Metastatic Lung Carcinoma in the Adrenal Gland (tissue), 1 donor: ENCODE measurements around a stretch of chr13.

GRCh38 chr13:112095460-112095864 is 28.5 kb downstream of the SOX1 start:
- PRO-cap, result no peak

- PRO-cap, result no peak
Observed at GRCh38 chr13:112103728-112104301, 36.9 kb downstream of the SOX1 start.

GRCh38 chr13:112161438-112161911 is 94.5 kb downstream of the SOX1 start:
- PRO-cap, result no peak

DNA sequence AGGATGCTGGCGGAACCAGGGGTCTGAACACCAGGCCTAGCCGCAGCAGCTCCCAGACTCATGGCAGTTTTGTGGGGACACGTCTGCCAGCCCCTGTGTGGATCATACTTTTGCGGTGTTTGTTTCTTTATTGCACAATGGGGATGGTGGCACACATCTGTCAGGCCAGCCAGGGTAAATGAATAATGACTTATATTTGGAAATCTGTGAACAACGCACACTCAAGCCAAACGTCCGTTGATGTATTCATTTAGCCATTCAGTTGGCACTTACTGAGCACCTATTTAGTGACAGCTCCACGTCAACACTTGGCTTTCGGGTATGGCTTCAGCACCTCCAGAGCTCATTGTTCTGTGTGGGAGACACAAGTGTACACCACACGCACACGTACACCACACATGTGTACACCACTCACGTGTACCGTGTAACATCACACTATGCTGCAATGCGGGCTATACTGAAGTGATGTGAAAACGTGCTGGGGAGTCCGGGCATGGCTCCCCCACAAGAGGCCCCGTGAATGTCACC is 126.8 kb upstream of the SPACA7 start:
- PRO-cap, result no peak

- PRO-cap, result no peak
Observed at GRCh38 chr13:112516087-112516844, 71.7 kb downstream of the TUBGCP3 start.

GRCh38 chr13:112562682-112563297 is 25.2 kb downstream of the TUBGCP3 start:
- PRO-cap, result no peak

- PRO-cap, result no peak
Observed at GRCh38 chr13:112770712-112771266, 81.0 kb downstream of the ATP11A start.

- PRO-cap, result no peak
Observed at GRCh38 chr13:112825409-112825837, 135.6 kb downstream of the ATP11A start.

DNA sequence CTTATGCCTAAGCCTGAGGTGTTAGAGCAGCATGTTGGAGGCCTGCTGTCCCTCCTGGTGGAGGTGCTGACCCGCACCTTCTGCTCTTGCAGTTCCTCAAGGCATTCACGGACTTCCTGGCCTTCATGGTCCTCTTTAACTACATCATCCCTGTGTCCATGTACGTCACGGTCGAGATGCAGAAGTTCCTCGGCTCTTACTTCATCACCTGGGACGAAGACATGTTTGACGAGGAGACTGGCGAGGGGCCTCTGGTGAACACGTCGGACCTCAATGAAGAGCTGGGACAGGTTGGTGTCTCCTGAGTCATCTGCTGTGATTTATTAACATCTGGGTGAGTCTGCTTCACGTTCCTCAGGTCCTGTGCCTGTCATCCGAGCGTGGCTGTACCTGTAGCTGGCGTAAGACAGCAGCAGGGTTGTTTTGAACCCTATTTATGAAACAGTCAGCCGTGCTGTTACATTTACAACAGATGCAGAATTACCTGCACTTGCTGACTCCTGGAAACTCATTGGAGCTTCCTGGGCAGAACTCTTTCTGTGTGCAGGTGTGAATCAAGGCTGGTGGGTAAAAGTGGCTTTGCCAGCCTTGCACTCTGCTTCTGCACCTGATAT is 136.9 kb downstream of the ATP11A start:
- PRO-cap, result no peak

GRCh38 chr13:112842679-112843415 is 126.2 kb upstream of the MCF2L start:
- PRO-cap, result no peak

DNA sequence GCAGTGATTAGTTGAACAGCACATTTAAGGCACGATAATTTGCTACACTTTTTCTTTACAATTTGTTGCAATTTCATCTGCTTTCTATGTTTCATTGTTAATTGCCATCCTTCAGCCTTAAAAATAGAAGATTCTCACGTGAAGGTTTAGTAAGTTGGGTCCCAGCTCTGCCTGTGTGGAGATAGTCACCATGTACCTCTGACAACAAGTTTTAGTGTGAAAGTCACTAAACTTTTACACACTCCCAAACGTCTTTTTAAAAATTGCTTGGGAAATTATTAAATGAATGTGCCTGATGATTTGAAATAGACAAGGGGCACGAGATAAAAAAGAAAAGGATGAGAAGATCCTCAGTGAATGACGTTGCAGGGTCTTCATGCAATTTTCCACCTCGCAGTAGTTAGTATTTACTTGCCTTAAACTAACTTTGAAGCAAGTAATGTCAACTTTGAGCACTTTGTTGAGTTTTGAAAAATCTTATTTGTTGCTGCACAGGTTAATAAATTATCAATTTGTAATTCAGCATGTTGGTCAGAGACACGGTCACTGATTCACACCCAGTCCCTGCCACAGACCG is 84.7 kb upstream of the MCF2L start:
- PRO-cap, result no peak

DNA sequence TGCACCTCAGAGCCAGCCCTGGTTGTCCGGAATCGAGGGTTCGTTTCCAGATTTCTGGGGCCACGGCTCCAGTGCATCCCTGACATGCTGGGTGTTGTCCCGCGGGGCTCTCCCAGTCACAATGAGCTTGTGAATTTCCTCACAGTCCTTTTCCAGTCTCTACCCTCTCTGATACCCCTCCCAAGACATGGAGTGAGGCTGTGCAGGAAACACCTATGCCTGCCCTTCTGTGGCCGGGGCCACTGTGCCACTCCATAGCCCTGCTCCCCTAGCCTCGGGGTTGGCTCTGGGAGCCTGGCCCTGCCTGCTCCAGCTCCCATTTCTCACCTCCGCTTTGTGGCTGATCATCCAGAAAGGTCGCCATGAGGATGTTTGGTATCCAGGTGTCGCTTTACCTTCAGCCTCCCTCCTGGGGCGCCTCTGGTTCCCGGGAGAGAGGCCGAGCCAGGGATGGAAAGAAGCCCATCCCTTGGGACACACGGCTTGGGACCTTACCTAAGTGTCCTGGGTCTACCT is 3.6 kb upstream of the MCF2L start:
- PRO-cap, result no peak

- PRO-cap, result no peak
Observed at GRCh38 chr13:112990575-112991614, 21.9 kb downstream of the MCF2L start.

GRCh38 chr13:112993928-112994703 is 25.1 kb downstream of the MCF2L start:
- PRO-cap, result no peak

DNA sequence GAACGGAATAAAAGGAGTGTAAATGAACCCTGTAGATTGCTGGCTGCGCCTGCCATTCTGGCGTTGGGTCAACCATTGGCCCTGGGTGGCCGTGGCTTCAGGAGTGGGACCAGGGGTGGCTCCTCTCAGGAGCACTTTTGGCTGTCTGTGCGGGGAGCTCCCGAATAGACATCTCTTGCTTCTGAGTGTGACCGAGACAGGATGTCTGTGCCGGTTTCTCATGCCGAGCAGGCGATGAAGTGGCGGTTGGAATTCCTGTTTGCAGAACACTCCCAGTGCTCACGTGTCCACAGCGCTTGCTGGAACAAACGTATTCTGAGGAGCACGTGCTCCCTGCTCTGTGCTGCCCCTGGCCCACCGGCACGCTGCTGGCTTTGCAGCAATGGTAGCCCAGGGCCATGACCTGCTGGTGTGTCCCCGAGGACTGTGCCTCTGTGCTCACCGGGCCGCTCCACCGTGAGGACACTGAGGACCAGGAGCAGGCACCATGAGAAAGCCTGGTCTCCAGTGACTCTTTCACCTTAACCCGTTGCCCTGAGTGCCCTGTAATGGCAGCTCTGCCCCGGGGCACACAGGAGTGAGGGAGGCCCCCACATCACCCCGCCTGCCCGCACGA is 40.2 kb upstream of the F7 start:
- PRO-cap, result no peak

GRCh38 chr13:113090086-113090448 is 15.5 kb upstream of the F7 start:
- PRO-cap, result no peak

GRCh38 chr13:113141535-113142002 is 16.9 kb upstream of the PROZ start:
- PRO-cap, result no peak

GRCh38 chr13:113224453-113225530 is 15.4 kb downstream of the CUL4A start:
- PRO-cap, result no peak

GRCh38 chr13:113291826-113292785 is 4.9 kb upstream of the LAMP1 start:
- PRO-cap, result no peak

- PRO-cap, result no peak
Observed at GRCh38 chr13:113322586-113323554, 25.8 kb downstream of the LAMP1 start.